Melanocyte of skin (primary cell): Measurements from ENCODE around the genes CYP3A4 and AZGP1.

- CAGE, long polyA plus RNA, 2 experiments = no peak in any of the 2 experiments
Observed at GRCh38 chr7:99330368-99330933, 4.8 kb downstream of the ARPC1A start.

GRCh38 chr7:99409598-99410301 is 981 bp downstream of the BUD31 start:
- CAGE, long polyA plus RNA, 2 experiments = no peak in any of the 2 experiments

- CAGE, long polyA plus RNA, 2 experiments = no peak in any of the 2 experiments
Observed at GRCh38 chr7:99455683-99456904, 9.9 kb downstream of the ATP5MF start.

- CAGE, long polyA plus RNA, 2 experiments = no peak in any of the 2 experiments
Observed at GRCh38 chr7:99561003-99561597, 2.7 kb downstream of the ZNF655 start.

- CAGE, long polyA plus RNA, 2 experiments = no peak in any of the 2 experiments
Observed at GRCh38 chr7:99562104-99562635, 3.7 kb downstream of the ZNF655 start.

GRCh38 chr7:99650088-99650424 is 29.7 kb downstream of the CYP3A5 start:
- CAGE, long polyA plus RNA, 2 experiments = no peak in any of the 2 experiments

DNA sequence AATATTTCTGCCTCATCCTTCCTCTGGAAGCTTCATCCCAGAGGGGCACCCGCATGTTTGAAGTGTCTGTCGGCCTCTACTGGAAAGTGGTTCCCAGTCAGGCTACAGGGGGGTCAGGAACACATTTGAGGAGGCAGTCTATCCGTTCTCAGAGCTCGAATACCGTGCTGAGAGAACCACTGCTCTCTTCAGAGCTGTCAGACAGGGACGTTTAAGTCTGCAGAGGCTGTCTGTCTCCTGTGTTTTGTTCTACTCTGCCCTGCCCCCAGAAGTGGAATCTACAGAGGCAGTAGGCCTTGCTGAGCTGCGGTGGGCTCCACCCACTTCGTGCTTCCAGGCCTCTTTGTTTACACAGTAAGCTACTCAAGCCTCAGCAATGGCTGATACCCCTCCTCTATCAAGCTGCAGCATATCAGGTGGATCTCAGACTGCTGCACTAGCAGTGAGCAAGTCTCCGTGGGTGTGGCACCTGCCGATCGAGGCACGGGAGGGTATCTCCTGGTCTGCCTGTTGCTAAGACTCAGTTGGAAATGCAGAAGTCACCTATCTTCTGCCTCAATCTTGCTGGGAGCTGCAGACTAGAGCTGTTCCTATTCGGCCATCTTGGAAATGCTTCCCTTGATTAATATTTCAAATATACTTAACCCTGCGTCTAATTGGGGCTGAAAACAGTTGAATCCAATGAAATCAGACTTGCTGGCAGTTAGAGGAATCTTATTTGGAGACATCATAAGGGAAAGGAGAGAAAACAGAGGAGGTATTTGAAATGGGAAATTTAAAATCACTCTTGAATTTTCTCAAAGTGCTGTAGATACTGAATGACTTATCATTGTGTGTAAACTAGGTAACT is 13.7 kb upstream of the CYP3A5 start:
- CAGE, long polyA plus RNA, 2 experiments = no peak in any of the 2 experiments

DNA sequence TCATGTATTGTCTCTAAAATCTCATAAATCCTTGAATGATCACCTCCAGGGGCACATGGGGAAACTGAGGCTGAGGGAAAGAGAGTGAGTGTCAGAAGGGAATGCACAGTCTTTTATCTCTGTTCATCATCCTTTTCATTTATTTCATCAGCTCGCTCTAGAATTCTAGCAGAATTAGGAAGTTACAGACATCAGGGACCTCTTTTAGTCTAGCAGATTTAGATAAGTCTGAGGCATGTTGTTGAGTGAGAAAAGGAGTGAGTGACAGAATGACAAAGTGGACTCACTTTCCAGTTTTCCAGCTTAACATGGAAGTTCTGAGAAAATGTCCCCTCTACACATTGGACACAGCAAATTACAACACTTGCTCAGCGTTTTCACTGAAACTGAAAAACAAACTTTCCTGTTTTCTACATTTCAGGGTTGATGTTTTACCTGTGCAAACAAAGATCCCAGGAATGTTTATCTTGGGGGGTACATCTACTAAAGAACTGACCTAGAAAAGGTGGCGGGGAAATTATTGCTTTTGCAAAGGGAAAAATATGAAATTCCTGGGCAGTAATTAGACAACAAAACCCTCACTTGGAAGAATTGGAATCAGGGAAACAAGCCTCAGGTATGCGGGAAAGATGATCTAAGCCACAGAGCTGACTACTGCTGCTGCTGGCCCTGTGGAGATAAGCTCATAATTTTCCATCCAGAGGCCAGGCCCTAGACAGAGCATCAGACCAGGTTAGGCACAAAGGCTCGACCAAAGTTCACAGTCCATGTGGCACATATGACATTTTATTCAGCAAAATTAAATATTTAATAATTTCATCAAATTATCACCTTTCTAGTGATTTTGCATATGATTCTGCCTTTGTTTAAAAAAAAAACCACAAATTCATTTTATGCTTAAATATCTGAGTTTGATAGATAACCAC is 14.6 kb upstream of the CYP3A5 start:
- CAGE, long polyA plus RNA, 2 experiments = no peak in any of the 2 experiments

- CAGE, long polyA plus RNA, 2 experiments = no peak in any of the 2 experiments
Observed at GRCh38 chr7:99784085-99784510, at the start of gene CYP3A4. CYP3A4 (minus strand) TSS chr7:99784184.

GRCh38 chr7:99859931-99860818 is 16.7 kb downstream of the OR2AE1 start:
- CAGE, long polyA plus RNA, 2 experiments = no peak in any of the 2 experiments

DNA sequence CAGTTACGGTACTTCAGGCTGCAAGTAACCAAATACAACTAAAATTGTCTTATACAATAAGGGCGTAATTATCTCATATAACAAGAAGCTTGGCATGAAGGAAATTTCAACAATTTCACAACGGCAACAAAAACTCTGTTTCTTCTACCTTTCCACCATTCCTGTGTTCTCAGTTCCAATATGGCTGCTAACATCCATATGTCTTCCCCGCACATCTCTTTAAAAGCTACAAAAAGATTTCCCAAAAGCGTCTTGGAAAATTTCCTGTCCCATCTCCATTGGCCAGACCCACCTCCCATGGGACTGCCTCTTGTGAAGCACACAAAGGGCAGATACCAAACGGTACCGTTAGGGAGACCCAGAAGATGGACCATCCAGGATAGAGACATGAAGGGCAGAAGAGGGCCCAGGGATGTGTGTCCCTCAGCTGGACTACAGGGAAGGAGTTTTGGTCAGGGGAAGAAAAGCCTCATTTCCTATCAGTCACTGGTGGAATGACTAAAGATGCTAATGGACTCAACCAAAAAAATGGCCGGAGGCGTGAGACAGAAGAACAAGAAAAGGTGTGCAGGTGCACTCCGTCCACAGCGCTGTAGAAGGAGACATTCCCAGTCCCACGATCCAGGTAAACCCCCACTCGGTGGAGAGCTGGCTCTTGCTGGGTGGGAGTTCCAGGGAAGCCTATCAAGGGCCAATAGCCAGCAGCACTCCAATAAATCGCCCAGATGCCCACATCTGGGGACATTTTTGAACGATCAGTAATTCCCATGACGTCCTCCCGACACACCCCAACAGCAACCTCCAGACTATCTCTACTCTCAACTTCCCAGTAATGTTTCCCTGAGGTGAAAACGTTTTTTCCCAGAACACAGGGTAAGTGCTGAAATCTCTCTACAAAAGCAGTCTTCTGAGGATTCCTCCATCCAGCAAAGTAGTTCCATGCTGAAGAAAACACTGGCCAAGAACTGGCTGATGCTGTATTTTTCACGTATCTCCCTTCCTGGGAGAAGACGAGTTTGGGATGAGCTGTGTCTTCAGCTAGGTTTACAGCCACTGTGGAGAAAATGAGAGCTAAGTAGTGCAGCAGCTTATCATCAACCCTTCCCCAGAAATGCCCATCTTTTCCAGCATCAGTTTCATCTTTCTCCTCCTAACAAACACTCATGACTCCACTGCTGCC is 15.3 kb upstream of the OR2AE1 start:
- CAGE, long polyA plus RNA, 2 experiments = no peak in any of the 2 experiments

DNA sequence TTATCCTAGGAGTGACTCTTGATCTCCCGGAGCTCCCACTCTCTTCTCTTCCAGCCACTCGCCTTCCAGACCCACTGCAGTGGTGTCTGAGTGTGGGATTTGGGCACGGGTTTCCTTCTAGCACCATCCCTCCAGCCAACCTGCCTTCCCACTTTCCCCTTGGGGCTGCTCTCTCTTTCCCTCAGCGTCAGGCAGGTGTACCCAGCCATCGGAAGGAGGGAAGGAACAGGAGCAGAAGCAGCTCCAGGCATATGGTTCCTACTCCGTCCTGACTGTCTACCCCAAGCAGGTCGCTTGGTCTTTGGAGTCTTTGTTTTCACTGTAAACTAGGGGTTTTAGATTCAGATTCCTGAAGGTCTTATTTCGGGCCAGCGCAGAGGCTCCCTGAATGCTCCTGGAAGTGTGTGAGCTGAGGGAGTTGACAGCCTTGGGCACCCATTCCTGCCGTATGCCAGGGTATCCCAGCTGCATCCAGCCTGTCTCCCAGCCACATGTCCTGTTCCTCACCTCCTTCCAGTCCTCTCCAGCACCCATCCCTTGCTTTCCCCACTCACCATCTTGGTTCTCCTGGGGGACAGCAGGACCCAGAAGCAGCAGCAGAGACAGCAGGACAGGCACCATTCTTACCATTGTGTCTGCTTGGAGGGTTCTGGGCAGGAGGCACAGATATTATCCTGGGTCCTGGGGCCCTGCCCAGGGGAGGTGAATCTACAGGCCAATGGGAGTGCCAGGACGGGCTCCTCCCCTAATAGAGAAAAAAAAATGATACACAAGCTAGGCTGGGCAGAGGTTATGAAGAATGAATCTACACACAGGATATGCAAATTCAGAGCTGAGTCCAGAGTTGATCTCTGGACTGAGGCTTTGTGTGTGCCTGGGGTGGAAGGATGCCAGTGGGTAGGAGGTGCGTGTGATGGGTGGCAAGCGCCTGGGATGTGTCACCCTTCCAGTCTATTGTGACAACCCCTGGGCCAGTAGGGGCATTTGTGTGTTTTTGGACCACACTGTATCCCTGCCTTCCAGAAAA is at the start of gene AZGP1:
Gene AZGP1 (minus strand): TSS at position 641 of the 1,027 bp plus-strand sequence.
- CAGE, long polyA plus RNA, 2 experiments = no peak in any of the 2 experiments

- CAGE, long polyA plus RNA, 2 experiments = no peak in any of the 2 experiments
Observed at GRCh38 chr7:100163176-100163688, 4.7 kb upstream of the TRAPPC14 start.

GRCh38 chr7:100198592-100199121 is 20.9 kb downstream of the STAG3 start:
- CAGE, long polyA plus RNA, 2 experiments = no peak in any of the 2 experiments

DNA sequence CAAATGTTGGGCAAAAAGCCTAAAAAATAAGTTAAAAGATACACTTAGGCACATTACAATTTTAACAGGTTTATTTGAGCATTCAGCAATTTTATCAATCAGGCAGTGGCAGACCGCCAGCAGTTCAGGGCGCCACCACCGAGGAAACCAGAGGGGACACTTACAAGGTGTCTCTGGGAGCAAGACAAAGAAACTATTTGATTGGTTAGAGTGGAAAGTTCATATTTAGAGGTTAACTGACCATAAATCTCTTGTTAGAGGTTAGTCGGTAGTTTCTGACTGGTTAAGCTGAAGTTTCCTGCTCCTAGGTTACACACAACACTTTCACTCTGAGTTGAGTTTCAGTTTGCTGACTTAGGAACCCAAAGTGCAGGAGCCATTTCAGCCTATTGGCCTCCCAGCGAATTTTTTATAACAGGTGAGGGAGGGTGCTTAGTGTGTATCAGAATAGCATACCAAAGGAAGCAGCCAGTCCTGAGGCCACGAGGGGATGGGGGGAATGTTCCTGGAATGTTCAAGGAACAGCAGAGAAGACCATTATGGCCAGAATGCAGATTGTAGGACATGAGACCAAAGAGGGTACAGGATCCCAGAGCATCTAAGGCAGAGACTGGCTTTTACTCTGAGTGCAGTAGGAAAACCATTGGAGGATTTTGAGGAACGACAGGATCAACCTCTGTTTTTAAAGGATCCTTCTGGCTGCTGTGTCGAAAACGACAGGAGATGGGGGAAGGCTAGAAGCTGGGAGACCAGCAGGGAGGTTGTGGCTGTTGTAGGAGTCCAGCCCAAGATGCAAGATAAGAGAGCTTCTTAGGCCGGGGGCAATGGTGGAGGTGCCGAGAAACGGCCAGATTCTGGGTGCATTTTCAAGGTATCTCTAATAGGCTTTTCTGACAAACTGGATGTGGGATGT is 10.6 kb upstream of the PVRIG start:
- CAGE, long polyA plus RNA, 2 experiments = no peak in any of the 2 experiments

GRCh38 chr7:100218975-100219664 is 629 bp upstream of the PVRIG start:
- CAGE, long polyA plus RNA, 2 experiments = no peak in any of the 2 experiments

DNA sequence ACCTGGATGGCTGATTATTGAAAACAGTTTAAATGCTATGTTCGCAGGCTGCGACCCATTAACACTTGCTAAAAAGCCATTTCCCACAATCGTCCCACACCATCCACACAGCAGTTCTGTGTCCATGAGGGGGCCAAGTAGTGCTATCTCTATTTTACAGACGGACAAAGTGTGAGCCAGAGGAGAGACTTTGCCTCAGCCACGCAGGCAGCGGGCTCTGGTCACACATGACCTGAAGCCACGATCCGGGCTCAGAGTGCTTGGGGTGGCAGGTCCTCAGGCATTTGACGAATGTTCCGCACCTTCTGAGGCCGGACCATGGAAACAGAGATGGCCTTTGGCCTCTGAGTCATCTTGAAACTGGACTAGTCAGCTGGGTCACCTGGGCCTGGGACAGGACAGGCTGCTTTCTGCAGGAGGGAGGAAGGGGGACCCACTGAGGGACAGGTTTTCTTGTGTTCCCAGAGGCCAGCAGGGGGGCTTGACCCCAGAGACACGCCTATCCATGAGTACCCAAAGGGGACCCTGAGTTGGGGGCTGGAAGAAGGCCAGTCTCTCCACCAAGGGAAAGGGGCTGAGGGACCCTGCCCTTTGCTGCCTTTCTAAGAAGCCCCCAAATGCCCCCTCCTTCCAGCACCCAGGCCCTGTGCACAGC is 37.8 kb upstream of the SPDYE3 start:
- CAGE, long polyA plus RNA, 2 experiments = no peak in any of the 2 experiments

DNA sequence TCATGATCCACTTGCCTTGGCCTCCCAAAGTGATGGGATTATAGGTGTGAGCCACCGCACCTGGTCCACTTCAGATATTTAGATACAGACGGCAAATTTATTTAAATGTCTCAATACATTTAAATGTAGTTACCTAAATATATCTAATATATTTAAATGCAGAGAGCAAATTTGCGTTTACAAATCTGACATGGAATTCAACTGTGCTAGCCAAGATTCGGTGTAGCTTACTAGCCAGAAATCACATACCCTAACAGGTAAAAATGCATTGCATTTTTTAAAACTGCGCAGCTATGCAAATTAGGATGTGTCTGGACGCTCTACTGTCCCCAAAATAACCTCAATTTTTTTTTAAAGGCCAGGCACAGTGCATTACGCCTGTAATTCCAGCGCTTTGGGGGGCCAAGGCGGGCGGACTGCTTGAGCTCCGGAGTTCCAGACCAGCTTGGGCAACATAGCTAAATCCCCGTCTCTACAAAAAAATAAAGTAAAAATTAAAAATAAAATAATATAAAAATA is 22.9 kb upstream of the PILRB start:
- CAGE, long polyA plus RNA, 2 experiments = no peak in any of the 2 experiments

DNA sequence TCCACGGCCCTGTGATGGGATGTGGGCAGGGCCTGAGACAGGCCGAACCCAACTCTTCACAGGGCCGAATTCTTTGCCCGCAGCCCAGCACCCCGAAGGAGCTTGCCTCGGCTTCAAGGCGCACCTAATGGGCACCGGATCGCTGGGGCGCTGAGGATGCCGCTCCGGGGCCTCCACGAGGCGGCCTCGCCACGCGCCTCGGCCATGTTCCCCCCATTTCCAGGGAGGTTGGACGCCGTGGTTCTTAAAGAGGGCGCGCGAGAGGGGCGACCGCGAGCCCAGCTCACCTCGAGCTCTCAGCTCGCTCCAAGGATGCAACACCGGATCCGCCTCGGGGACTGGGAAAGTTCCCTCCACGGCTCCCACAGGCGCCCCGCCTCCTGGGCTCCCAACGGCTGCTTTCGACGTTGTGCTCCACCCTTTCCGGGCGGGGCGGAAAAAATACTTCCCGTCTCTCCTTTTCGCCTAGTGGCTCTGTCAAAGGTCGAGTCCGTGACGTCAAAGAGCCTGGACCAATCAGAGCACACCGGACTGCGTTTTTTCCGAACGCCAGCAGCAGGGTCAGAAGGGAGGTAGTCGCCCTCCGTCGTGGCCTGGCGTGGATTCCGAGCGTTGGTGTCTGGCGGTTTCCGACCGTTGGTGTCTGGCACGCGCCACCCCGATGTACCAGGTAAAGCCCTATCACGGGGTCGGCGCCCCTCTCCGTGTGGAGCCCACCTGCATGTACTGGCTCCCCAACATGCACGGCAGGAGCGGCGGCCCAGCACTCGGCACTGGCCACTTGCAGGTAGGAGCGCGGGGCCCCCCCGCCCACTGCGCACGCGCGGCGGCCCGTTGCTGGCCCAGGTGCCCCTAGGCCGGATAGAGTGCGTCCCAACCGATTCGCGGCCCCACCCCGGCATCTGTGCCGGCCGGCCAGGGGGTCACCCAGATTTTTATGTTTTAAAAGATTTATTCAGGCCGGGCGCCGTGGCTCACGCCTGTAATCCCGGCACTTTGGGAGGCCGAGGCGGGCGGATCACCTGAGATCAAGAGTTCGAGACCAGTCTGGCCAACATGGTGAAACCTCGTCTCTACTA is 22.0 kb upstream of the PILRB start:
- CAGE, long polyA plus RNA, 2 experiments = start-site peak on the minus strand in 2 of 2 experiments, centred at positions 349 to 365 of the sequence, 18 to 121 reads per replicate

- CAGE, long polyA plus RNA, 2 experiments = no peak in any of the 2 experiments
Observed at GRCh38 chr7:100344497-100345274, 13.2 kb upstream of the PILRB start.